Mesothelial cell of epicardium (in vitro differentiated cells): Measurements from ENCODE around the gene GPD2.

DNA sequence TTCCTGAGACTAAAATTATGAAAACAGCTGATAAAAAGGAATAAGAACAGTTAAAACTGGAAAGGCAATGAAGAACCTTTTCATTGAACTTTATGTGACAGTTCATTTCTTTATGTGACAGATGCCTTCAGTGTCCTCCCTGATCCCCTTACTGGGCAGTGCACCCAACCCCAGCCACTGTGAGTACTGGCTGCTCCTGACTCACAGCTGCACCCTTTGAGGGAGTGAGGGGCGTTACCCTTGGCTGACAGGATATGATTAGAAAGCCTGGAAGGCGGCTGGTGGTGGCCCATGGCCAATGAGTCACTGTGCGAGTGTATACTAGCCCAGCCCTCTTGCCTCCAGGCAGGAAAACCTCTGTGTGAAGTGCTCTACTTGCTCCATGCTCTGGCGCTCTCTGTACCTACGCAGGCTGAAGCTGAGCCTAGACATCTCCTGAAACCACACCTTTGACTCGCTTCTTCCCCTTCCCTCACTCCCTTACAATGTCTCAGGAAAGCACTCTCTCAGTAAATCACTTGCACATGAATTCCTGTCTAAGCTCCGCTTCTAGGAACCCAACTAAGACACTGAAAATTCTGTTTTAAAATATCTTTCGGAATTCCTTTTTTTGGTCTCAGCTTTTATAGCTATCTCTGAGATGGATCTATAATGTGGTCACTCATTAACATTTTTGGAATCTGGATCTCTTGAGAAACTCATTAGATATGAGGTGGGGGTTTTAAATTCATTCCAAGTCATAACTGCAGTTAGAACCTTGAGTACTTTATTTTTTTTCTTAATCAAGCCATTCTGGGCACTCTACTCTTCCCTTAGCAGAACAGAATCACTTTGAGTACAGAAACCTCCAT is 25.1 kb upstream of the STAM2 start:
- PRO-cap = no peak

DNA sequence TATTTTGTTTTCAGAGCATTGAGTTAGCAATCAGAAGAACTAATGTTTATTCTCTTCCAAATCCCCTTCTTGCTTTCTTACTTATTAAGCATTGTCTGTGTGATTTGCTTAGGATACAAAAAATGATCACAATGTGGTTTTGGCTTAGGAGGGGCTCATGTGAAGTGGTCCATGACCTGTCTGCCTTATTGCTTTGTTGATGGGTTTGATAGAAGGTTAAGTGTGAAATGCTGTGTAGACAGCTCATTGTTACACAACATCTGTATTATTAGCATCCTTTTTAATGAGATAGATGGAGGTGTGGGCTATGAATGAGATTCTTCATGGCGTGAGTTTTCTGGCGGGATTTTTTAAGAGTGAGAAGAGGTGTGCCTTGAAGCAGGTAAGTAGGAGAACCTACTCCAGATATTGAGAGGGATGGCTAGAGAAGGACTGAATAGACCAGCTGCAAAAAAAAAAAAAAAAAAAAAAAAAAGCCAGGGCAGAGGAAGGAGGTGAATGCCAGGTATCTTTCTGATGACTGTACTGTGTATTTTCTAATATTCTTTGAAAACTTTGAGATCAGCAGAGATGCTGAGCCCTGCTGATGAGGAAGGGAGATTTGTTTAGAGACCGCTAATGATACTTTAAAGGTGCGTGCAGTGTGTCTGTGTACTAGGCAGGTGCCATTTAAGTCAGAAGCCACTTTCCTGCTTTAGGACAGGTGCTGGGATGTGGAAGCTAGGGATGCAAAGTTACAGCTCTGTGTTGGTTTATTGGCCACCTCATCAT is 43.7 kb downstream of the FMNL2 start:
- PRO-cap = no peak

GRCh38 chr2:152582087-152582707 is 135.1 kb downstream of the PRPF40A start:
- PRO-cap = no peak

DNA sequence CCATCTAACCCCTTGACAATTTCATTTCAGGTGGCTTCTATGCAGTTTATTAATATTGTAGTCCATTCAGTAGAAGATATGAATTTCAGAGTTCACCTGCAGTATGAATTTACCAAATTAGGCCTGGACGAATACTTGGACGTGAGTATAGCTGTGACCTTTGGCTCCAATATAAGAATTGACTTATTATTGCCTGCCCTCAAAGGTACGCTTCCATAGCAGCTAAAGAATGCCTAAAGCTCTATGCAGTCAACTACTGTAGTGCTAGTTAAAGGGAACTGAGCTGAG is 105.9 kb downstream of the PRPF40A start:
- PRO-cap = no peak

GRCh38 chr2:152625029-152625660 is 92.1 kb downstream of the PRPF40A start:
- PRO-cap = no peak

GRCh38 chr2:152629561-152630253 is 87.6 kb downstream of the PRPF40A start:
- PRO-cap = no peak

- PRO-cap = no peak
These were observed 77.4 kb downstream of the PRPF40A start for GRCh38 chr2:152639854-152640180.

DNA sequence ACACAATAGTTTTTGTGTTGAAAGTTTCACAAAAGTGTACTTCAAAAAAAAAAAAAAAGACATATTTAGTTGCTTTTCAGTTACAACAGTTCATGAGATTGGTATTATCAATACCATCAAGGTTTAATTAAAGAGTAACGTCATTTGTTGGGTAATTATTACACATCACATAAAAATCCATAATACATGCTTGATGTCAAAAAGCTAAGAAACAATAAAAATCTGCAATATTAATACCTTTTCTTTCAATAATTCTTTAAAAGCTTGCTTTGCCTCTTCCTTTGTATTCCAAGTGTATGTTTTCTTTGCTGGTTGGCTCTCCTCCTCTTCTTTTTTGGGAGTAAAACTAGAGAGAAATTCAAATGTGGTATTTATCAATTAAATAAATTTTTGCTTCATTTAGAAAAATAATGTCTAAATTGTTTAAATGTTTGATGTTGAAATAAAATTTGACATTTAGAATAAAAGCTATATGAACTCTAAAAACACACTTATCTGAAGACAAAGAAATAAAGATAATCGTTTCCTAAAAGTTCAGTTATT is 43.8 kb downstream of the PRPF40A start:
- PRO-cap = no peak

DNA sequence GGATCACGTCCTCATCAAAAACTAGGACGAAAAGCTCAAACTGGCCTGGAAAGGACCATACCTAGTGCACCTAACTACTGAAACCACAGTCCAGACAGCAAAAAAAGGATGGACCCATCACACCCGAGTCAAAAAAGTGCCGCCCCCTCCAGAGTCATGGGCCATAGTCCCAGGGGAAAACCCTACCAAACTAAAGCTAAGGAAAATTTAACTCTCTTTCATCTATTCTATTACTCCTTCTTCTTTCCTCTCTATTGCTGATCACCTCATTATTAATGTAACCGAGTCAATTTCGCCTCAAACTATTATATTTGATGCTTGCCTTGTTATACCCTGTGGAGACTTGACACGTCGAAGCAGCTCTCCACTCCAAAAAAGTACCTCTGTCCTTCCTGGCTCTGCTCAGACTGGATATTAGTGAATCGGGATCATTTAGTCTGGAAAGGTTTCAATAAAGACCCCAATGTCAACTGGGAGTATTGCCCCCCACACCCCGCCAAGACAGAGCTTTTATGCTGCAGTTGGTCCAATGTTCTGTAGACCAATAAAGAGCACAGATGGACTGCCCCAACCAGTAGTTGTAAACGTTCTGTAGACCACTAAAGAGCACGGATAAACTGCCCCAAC is 9.9 kb downstream of the PRPF40A start:
- PRO-cap = no peak

GRCh38 chr2:152839822-152840149 is 121.4 kb downstream of the ARL6IP6 start:
- PRO-cap = no peak

DNA sequence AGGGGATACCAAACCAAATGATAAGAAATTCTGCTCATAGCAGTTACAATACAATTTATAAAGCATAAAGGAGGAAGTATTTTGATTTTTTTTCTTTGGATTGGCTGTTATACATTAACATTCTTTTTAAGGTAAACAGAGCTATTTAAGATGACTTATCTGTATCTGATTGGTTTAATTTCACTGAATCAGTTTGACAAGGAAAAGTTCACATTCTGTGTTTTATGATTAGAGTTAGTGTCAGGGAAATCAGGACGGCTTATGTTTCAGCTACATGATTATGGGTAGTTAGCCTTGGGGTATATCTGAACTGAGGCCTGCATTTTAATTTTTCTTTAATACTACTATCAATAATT is 360.9 kb downstream of the ARL6IP6 start:
- PRO-cap = no peak

DNA sequence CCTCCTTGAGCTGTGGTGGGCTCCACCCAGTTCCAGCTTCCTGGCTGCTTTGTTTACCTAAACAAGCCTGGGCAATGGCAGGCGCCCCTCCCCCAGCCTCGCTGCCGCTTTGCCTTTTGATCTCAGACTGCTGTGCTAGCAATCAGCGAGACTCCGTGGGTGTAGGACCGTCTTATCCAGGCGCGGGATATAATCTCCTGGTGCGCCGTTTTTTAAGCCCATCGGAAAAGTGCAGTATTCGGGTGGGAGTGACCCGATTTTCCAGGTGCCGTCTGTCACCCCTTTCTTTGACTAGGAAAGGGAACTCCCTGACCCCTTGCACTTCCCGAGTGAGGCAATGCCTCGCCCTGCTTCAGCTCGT is 773.6 kb downstream of the KCNJ3 start:
- PRO-cap = no peak

GRCh38 chr2:156319662-156320463 is 12.7 kb downstream of the NR4A2 start:
- PRO-cap = no peak

GRCh38 chr2:156329495-156330421 is 2.8 kb downstream of the NR4A2 start:
- PRO-cap = no peak

DNA sequence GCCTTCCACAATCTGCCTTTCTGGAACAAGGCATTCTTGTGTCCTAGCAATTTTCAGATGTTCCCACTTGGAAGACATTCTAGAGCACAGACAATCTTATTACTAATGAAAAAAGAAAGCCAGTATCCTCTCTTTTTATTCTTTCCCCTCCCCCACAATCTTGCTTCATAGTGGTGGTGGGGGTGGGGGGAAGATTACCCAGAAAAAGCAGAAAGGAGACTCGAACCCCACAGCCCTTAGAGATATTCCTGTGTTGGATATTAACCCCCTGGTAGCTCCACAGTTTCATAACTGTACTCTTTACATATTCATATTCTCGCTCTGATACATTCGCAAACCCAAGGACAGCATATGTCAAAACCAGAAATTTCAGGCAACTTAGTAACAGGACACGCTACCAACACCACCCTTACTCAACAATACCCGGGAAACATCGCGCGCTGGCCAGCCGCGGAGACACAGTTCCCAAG is 900 bp downstream of the NR4A2 start:
- PRO-cap = no peak

GRCh38 chr2:156400947-156401333 is 35.2 kb upstream of the GPD2 start:
- PRO-cap = unidirectional peak, minus-strand start at chr2:156401221

DNA sequence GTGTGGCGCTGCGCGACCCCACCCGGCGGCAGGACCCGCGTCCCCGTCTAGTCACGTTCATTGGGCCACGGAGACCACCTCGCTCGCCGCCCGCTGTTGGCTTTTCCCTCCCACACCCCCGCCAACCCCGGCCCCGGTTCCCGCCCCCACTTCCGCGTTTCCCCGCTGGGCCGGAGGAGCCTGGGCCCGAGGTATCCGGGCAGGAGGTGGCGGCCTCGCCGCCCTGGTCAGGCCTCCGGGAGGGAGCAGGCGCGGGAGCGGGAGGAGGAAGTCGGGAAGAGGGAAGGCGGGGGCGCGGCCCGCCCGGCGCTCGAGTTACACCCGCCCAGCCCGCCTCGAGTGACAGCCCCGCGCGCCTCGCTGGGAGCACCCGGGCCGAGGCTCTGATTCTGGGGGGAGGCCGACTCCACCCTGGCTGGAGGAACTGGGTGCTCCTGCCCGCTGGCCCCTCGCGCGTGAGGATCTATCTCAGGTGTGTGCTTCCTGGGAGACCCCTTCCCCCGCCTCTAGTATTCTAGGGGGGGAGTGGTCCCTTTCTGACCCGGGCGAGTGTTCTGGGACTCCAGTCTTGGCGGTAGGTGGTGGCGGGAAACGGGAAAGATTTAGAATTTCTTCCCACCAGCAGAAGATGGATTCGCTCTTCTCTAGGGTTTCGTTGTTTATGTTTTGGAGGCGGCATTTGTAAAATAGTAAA is at the start of gene GPD2:
Gene GPD2, plus strand, starts transcription at position 338 of the 694 bp plus-strand sequence.
- PRO-cap = bidirectional peak, plus-strand start at position 386 of the sequence, minus-strand start outside the sequence

- PRO-cap = no peak
These were observed 6.7 kb upstream of the GALNT5 start for GRCh38 chr2:157250864-157251106.

GRCh38 chr2:157402872-157403653 is 40.8 kb downstream of the CYTIP start:
- PRO-cap = no peak

- PRO-cap = no peak
These were observed 17.3 kb downstream of the CYTIP start for GRCh38 chr2:157426473-157427105.